Astrocyte (in vitro differentiated cells and primary cell): ENCODE measurements around a stretch of chr17.

DNA sequence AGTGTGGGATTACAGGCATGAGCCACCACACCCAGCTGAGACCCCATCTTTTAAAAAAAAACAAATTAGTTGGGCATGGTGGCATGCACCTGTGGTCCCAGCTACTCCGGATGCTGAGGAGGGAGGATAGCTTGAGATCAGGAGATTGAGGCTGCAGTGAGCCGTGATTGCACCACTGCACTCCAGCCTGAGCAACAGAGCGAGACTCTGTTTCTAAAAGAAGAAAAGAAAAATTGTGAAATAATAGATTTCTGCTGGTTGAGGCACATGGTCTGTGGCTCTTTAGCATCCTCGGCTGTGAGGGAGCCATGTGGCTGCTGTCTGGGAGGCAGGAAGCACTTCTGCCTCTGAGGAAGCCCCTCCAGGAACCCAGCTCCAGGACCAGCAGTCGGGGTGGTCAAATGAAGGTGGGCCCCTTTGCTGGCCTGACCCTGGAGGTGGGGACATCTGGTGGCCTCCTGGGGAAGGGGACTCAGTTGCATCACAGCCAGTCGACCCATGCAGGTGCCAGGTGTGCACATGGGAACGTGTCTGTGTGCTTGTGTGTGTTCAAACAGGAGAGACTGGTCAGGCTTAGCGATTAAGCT, 24.5 kb upstream of the MGAT5B start:
- PRO-cap, result no peak
- RRBS, 2 experiments, result no CpG with 5 or more reads among the region's 8 CpGs

GRCh38 chr17:77019806-77020471, 120.8 kb upstream of the SEC14L1 start:
- PRO-cap, result no peak
- RRBS, 2 experiments, result no CpG with 5 or more reads among the region's 12 CpGs

DNA sequence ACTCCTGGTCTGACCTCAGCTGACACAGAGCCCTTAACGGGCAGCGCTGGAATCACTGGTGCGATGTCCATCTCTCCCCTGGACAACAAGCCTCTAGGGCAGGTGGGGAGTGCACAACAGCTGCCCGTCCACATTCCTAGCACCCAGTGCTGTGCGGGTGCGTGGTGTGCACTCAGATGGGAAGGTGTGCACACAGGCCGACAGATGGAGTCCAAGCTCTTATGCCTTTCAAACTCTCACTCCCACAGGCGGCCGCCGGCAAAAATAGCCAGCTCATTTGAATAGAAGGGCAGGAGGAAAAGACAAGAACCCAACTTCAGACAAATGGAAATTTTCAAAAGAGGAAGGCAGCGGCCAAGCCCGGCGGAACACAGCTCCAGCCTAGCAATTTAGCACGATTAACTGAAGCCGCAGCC, 104.0 kb upstream of the SEC14L1 start:
- PRO-cap, result no peak
- RRBS, 2 experiments, result 6% methylated on average over 3 of the region's 15 CpGs; no CpG with 5 or more reads in 1 of the 2 experiments

DNA sequence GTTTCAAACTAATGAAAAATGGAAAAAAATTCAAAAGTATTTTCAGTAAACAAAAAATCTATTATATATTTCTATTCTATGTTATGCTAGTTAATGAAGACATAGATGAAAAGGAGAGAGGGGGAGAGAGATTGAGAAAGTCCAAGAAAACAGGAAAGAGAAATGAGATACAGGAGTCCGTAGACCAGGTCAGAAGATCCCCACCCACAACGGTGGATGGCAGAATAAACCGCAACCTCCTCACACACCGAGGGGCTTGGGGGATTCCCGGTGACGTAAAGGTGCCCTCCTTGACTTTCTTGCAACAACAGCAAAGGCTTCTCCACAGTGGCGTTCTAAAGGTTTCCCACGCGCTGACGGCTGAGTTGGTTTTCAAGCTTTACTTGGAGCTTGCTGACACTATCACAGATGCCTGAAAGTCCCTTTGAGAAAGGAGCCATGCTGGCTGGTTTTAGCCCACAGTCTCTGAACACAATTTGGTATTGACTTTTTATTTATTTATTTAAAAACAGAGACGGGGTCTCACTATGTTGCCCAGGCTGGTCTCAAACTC, 33.3 kb upstream of the SEC14L1 start:
- PRO-cap, result no peak
- RRBS, 2 experiments, result no CpG with 5 or more reads among the region's 11 CpGs

DNA sequence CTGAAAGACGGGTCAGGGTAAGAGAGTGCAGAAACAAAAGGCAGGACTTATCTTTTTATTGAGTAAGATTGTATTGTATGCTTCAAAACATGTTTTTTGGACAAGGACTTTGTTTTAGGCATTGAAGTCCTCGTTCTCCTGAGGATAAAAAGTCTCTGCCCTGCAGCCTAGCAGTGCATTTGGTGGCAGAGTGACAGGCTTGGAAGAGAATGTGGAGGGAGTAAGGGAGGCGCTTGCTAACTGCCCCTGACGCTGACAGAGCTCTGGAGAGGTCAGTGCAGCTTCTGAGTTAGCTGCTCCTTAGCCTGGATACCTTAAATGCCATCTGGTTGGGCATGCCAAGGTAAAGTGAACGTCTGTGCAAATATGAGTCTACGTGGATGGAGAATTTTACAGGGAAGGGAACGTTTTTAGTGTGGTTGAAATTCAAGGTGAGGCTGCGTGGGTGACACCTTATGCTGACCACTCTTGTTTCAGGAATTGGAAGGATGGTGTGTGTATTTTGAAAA, 44.3 kb downstream of the SEC14L1 start:
- PRO-cap, result no peak
- RRBS, 2 experiments, result no CpG with 5 or more reads among the region's 8 CpGs

DNA sequence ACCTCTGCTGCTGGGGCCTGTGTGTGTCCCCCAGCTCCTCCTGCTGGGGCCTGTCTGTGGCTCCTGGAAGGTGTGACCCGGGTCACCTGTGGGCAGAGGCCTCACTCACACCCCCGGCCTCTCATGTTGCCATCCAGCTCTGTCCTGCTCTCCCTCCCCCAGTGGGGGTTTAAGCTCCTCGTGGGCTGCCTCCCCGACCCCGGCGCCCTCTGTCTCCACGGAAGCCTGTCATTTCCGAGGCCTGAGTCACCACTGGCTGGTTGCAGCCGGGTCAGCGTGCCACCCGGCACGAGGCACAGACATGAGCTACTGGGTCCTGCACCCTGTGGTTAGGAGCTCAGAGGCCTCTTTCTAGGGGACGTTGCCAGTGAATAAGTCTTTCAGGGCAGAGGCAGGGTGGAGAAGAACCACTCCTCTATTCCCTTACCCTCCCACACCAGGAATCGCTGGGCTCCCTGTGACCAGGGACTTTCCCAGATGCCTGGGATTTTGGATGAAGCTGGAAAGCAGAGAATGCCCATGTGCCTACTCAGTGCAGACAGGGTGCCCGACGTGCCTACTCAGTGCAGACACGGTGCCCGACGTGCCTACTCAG, 25.9 kb upstream of the SEPTIN9 start:
- PRO-cap, result bidirectional peak, plus-strand start at position 378 of the sequence, minus-strand start at position 103 of the sequence
- RRBS, 2 experiments, result 5 to 16% methylated on average over 9 of the region's 19 CpGs

- PRO-cap, result no peak
- RRBS, 2 experiments, result 5 to 35% methylated on average over 7 to 12 of the region's 32 CpGs
Measured at GRCh38 chr17:77408850-77409756, 127.8 kb downstream of the SEPTIN9 start.

DNA sequence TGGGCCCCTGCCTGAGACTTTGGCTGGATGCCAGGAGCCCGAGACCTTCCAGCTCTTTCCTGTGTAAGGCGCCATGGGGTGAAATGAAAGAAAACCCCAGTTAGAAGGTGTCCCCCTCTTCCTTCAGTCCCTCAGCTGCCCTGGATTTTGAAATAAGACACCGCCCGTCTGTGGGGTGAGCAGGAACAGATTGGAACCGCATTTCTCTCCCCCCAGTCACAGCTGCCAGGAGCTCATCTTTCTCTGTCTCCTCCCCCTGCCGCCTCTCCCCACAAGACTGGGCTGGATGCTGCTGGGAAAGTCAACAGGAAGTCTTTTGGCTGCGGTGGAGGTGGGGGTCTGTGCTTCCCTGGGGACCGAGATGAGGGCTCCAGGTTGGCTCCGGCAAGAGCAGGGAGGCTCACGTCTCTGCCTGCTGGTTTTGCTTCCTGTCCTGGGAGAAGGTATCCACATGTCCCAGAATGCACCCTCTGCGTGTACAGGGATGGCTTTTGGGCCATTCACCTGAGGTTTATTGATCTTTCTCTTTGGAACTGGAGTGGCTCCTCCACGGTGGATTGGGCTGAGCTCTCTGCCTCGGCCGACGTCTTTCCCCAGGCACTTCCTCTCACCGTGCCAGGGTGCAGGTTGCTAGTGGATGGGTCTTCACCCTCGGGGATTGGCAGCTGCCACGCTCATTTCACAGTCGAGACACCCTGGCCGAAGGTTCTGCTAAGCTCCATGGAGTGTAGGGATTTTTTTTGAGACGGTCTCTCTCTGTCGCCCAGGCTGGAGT, 140.0 kb downstream of the SEPTIN9 start:
- PRO-cap, result no peak
- RRBS, 2 experiments, result no CpG with 5 or more reads among the region's 22 CpGs

DNA sequence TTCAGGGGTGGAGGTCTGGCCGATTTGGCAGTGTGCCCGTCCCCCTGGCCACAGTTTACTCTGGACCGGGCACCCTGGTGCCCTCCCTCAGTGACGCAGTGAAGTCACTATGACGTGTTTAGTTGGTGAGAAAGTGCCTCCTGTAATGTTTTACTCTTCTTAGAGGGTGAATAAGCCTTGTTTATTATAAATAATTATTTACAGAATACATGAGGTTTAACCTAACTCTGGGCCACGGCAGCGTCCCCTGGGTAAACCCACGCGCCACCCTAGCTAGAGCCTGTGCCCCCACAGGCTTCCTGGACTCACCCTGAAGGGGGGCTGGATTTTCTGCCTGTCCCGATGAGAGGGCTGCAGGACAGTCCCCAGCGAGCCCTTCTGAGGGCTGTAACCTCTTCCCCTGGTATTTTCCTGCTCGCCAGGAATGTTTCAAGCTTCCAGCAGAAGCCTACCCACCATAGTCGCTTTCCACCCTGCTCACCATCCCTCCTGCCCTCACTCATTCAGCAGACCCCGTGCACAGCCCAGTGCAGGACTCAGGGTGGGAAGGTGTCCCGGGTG, 176.5 kb downstream of the SEPTIN9 start:
- PRO-cap, result no peak
- RRBS, 2 experiments, result 91% methylated on average over 1 of the region's 15 CpGs; no CpG with 5 or more reads in 1 of the 2 experiments

GRCh38 chr17:77471667-77472540, 190.6 kb downstream of the SEPTIN9 start:
- PRO-cap, result no peak
- RRBS, 2 experiments, result no CpG with 5 or more reads among the region's 16 CpGs

DNA sequence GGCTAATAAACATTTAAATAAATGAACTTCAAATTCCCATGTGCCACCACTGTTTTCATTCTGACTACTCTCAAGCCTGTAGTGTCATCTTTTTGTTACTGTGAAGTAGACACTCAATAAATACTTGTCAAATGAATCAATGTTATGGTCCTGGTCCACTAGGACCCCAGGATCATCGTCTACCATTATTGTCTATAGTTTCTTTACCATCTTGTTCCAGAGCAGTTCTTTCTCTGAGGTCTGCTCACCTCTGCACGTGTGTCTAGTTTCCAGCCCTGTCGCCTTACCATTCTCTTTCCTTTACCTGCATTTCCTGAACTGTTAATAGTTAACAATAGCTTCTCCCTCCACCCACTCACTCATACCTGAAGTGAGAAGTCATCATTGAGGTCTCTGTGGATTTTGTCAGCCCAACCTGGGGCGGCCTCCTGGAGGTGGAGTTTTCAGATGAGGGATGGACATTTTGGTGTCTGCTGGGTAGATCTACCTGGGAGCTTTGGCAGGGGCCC, 192.5 kb downstream of the SEPTIN9 start:
- PRO-cap, result no peak
- RRBS, 2 experiments, result no CpG with 5 or more reads among the region's 4 CpGs

GRCh38 chr17:77489670-77490471, 208.6 kb downstream of the SEPTIN9 start:
- PRO-cap, result no peak
- RRBS, 2 experiments, result no CpG with 5 or more reads among the region's 22 CpGs

- PRO-cap, result no peak
- RRBS, 2 experiments, result no CpG with 5 or more reads among the region's 46 CpGs
Measured at GRCh38 chr17:77498381-77499596, 217.5 kb downstream of the SEPTIN9 start.

GRCh38 chr17:77572014-77572691, 290.9 kb downstream of the SEPTIN9 start:
- PRO-cap, result no peak
- RRBS, 2 experiments, result no CpG with 5 or more reads among the region's 20 CpGs

DNA sequence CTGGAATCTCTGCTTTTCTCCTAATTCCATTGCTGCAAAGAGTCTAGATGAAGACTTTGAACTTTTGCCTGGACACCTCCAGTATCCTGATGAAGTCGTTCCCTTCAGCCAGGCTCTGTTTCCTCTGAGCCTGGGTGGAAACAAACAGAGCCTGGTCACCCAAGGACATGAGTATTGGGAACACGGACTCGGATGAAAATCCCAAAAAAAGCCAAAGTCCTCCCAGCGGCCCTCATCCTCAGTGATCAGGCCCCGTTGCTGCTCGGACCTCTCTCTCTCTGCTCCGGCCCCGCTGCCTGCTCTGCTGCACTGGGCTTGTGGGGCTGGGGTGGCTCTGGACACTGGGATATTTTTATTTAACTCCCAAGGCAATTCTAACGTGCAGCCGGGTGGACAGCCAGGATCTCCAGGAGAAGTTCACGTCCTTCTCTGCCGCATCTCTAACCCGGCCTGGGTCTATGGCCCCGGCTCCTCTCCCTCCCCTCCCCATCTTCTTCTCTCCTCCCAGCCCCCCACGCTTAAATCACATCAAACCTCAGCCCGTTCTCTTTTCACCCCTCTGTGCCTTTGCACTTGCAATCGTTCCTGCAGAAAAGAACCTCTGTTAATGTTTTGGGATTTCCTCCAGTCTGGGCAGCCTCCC, 280.9 kb upstream of the TNRC6C start:
- PRO-cap, result no peak
- RRBS, 2 experiments, result 81 to 82% methylated on average over 4 to 6 of the region's 17 CpGs

- PRO-cap, result no peak
- RRBS, 2 experiments, result no CpG with 5 or more reads among the region's 4 CpGs
Measured at GRCh38 chr17:77738779-77739261, 219.7 kb upstream of the TNRC6C start.

DNA sequence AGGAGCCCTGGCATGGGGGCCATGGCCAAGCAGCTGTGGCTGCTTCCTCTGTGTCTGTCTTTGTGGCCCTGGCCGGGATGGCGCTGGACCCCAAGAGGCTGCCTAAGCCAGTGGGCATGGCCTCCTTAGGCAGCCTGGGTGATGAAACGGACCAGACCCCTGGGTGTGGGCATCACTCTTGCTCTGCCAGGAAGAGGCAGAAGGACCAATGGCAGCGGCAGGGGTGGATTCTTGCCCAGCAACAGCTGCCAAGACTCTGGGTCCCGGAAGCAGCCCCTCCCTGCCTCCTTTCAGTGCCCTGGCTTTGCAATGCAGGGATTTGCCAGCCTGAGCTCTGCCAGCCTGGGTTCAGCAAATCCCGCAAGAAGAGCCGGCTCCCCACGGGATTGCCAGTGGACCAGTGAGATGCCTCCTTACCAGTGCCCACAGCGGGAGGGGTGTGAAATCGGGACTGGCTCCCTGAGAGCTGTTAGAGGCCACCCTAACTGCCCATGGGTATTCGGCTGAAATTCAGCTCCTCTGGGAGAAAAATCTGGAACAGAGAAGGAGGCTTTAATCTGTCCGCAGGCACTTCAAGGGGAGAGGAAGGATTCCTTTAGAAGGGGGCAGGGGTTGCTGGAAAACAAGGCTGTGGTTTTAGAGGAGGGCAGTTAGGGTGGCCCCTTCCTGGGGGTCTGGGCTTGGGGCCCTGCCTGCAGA, 179.4 kb upstream of the TNRC6C start:
- PRO-cap, result no peak
- RRBS, 2 experiments, result 3% methylated on average over 4 of the region's 12 CpGs; no CpG with 5 or more reads in 1 of the 2 experiments

- PRO-cap, result no peak
- RRBS, 2 experiments, result no CpG with 5 or more reads among the region's 12 CpGs
Measured at GRCh38 chr17:77790226-77791050, 168.1 kb upstream of the TNRC6C start.

DNA sequence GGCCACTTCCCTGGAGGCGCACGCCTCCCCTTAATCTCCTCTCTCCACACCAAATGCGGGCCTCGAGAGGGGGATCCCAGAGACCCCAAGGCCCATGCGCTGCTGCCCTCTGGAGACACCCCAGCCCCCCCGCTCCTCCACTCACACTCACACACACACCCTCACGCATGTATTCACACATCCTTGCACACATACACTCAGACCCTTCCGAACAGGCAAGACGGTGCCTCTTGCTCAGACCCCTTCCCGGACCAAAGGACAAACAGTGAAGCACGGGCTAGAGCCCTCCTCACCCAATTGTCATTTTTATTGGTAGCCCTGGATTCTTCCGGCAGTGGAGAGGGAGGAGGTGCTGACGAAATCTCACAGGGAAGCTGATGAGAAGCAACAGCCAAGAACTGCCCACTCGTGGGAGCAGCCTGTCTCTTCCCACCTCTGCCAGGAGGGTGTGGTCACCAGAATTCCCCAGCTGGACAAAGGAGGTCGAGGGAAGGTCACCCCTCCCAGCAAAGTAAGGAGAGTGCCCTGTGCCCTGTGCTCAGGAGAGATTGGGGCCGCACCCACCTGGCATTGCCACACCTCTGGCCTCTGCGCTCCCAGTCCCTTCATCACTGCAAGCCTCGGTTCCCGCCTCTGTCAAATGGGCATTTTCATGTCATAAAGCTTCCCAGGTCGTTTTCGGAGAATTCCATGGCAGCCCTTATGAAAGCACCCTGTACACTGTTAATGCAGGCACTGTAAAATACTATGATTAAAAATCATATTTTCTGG, 135.9 kb upstream of the TNRC6C start:
- PRO-cap, result no peak
- RRBS, 2 experiments, result 58 to 64% methylated on average over 3 of the region's 21 CpGs

- PRO-cap, result no peak
- RRBS, 2 experiments, result 12 to 26% methylated on average over 2 to 4 of the region's 21 CpGs
Measured at GRCh38 chr17:77829473-77830912, 128.5 kb upstream of the TNRC6C start.